Upper lobe of left lung (tissue), 5 donors: ENCODE results near the gene PPARA.

DNA sequence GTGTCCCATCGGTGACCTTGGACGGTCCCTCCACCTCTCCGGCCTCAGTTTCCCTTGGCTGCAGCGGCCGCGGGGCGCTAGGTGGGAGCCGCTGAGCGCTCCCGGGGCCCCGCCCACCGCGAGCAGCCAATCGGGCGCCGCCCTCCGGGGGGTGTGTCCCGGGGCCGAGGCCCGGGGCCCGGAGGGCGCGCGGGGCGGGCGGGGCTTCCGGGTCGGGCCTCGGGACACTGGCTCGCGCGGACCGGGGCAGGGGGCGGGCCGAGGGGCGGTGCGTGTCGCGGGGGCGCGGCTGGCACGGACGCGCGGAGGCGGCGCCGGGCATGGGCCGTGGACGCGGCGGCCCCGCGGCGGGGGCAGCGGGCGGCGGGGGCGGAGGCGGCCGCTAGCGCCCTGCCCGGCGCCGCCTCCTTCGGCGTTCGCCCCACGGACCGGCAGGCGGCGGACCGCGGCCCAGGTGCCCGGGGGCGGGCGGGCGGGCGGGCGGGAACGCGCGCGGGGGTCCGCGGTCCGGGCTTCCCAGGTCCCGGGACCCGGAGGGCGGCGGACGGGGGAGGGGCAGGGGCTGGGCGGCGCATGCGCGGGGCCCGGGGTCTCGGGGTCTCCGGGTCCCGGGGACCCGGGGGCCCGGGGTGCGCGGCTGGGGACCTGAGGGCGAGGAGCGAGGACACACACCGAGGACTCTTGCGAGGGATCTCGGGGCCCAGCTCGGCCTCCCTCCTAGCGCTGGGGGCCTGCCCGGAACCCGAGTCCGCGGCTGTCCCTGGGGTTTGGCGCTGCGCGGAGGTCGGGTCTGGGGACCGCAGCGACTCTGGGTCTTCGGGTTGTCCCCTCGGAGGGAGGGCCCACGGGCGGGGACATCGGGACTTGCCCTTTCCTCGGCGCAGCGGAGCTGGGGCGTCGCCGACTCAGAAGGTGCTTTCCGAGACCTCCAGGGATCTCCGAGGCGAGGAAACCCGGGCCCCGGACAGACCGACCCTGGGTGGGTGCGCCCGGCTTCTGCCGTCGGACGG is at the start of gene PPARA:
PPARA (plus strand) TSS at position 328 of the 1,010 bp plus-strand sequence.
- PRO-cap, 2 experiments, result peak in 2 of 2 experiments; most common plus-strand start position 321 of the sequence (in 2); most common minus-strand start position 117 of the sequence (in 1)
- RAMPAGE, long total RNA, 4 experiments, result start-site peak on the plus strand in 3 of 4 experiments, centred at positions 400 to 674 of the sequence, 8 to 19 reads per replicate

GRCh38 chr22:46172867-46173463 is 22.6 kb downstream of the PPARA start:
- PRO-cap, 2 experiments, result no peak in any of the 2 experiments
- RAMPAGE, long total RNA, 4 experiments, result no peak in any of the 4 experiments

DNA sequence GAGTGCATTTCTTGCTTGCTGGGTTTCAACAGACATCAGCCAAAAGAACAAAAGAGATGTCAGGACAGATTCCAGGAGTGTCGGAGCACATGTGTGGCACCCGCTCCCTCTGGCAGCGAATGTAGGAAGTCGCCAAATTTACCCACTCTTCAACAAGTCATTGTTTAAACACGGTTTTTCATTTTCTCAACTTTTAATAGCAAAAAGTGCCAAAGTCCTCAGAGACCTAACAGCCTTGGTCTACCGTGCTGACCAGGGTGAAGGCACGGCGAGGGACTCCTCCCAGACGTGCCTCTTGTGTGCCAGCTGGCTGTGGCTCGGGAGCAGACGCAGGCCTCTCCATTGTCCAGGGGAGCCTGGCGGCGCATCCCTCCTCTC is 11.7 kb downstream of the CDPF1 start:
- PRO-cap, 2 experiments, result no peak in any of the 2 experiments
- RAMPAGE, long total RNA, 4 experiments, result no peak in any of the 4 experiments

DNA sequence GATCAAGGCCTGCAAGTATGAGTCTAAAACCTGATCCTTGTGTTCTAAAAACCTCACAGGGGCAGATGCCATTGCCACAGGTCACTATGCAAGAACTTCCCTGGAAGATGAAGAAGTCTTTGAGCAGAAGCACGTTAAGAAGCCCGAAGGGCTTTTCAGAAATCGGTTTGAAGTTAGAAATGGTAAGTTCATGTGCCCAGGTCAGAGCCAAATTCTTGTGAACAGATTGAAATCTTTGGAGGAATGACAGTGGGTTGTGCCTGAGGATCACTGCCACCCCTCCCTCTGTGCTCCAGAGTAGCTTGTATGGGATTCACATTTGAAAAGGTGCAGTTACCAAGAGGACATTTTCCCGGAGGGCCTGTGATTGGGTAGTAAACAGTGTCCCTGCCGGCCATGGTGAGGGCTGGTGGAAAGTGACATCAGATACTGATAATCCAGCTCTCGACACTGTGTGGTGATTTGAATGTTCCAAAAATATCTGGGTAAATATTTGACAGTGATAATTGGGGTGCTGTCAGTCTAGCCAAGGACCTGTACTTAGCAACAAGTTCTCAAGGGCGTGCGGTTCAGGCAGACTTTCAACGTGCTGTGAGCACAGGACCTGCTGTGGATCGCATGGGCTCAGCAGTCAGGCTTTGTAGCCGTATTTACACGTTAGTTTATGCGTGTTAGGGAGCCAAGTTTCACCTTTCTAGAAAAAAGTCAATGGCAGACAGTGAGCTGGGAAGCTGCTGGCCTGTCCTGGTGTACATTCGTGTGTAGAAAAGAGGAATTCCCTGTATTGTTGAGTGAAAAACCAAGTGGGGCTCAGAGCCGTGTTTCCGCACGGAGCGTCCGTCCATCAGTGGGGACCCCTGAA is 11.1 kb downstream of the TRMU start:
- PRO-cap, 2 experiments, result no peak in any of the 2 experiments
- RAMPAGE, long total RNA, 4 experiments, result no peak in any of the 4 experiments

DNA sequence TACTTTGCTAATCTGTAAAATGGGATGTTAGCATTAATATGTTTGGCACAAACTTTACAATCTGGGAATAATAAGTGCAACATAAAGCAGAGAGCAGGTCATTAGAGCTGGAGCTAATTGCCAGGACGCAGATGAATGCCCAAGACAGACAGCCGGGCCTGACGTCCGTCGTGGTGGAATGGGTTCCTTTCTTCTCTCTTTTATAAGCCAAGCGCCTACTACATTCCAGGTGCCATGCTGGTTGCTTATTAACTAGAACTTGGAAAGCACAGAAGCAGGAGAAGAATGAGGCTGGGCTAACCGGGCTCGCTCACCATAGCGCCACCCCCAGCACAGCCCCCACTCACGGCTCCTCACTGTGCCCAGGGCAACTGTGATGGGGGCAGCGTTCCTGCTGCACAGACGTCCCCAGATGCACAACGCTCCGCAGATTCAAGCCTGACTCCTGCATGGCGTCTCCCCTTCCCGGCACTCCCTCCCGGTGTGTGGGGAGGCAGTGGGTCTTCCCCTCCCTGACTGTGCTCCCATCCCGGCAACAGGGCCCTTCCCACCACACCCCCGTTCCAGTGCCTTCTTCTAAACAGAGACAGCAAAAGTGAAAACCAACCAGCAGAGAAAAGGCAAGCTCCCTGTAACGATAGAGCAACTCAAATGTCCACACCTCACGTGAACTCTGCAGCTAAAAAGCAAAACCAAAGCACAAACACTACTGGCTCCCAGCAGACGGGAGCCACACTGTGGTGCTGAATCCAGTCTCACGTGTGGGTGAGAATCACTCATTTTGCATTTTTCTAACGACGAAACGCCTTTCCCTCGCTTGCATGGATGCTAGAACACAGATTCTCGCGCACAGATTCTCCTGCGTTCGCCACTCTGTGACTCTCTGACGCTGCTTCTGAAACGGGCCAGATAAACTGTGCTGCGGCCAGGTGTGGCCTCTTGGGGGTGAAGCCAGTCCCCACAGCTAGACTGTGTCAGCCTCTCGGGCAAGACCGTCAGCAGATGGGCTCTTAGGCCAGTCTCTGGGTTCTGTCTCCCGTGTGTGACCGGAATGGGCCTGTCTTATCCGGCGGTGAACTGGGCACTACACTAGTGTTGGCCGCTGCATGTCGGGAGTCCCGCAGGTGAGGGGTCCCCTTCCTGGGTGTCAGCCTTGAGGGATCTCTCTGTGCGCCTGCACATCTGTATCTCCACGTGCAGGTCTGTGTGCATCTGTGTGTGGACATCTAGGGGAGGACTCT is 44.3 kb downstream of the TRMU start:
- PRO-cap, 2 experiments, result peak in 1 of 2 experiments; most common minus-strand start position 175 of the sequence (in 1)
- RAMPAGE, long total RNA, 4 experiments, result no peak in any of the 4 experiments

- PRO-cap, 2 experiments, result no peak in any of the 2 experiments
- RAMPAGE, long total RNA, 4 experiments, result no peak in any of the 4 experiments
Observed at GRCh38 chr22:46390923-46391482, 55.5 kb downstream of the TRMU start.

DNA sequence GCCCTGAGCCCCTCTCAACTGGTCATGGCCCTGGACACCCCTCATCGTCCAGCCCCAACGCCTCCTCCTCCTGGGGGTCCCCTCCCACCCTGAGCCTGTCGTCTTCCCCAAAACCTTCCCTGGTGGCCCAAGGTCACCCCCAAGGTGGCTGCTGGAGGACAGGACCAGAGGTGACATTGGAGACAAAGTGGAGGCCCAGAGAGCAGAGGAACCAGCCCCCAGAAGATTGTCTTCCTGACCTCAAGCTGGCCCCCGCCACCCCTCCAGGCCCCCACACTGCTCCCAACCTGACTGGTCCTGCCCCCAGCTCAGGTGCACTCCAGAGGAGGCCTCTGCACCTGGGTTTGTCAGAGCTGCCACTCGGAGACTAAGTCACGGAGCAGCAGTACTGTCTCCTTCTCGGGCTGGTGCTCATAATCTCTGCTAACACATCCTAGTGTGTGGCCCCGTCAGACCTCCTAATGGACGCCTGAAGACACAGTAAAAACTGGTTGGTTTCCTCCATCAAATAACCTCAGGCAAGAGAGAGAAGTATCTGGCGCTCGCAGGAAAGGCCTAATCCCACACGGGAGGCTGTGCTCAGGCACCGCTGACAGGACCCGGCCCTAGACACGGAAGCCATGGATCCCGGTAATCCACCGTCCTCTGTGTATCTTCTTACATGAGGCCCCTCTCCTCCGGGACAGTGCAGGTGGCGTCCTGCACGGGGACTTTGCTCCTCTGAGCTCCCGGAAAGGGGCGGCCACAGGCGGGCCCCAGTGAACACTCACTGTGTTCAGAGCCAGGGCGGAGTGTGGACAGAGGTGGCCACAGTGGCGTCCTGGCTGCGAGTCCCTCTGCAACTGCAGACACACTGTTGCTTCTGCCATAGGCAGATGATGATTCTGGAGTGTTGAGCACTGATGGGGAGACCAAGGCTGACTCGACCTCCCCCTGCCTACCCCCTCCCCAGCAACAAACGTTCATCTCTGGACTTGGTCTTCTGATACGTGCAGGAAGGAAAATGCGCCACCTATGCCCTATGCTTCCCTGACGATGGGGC is 95.3 kb downstream of the TRMU start:
- PRO-cap, 2 experiments, result no peak in any of the 2 experiments
- RAMPAGE, long total RNA, 4 experiments, result no peak in any of the 4 experiments

GRCh38 chr22:46530588-46531266 is 6.7 kb downstream of the CELSR1 start:
- PRO-cap, 2 experiments, result no peak in any of the 2 experiments
- RAMPAGE, long total RNA, 4 experiments, result no peak in any of the 4 experiments

- PRO-cap, 2 experiments, result no peak in any of the 2 experiments
- RAMPAGE, long total RNA, 4 experiments, result no peak in any of the 4 experiments
Observed at GRCh38 chr22:46536844-46537304, 546 bp downstream of the CELSR1 start.

DNA sequence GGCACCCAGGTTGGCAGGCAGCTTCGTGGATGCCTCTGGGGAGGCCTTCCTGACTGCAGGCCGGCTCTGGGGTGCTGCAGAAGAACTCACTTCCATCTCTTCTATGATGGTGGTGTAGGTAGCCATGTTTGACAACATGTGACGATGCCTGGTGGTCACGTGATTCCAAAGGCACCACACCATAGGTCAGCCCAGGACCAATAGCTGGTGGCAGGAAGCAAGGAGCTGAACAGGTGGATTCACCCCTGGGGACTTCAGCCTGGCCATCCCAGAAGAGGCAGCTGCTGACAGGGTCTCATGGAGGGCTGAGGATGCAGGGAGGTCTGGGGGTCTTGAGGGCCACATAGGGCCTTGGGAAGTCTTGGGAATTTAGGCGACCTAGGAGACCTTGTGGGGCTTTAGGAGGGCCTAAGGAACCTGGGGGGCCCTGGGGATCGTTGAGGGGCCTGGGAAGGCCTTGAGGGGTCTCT is 24.2 kb upstream of the CELSR1 start:
- PRO-cap, 2 experiments, result no peak in any of the 2 experiments
- RAMPAGE, long total RNA, 4 experiments, result no peak in any of the 4 experiments

- PRO-cap, 2 experiments, result no peak in any of the 2 experiments
- RAMPAGE, long total RNA, 4 experiments, result no peak in any of the 4 experiments
Observed at GRCh38 chr22:46587188-46588241, 32.7 kb upstream of the GRAMD4 start.

DNA sequence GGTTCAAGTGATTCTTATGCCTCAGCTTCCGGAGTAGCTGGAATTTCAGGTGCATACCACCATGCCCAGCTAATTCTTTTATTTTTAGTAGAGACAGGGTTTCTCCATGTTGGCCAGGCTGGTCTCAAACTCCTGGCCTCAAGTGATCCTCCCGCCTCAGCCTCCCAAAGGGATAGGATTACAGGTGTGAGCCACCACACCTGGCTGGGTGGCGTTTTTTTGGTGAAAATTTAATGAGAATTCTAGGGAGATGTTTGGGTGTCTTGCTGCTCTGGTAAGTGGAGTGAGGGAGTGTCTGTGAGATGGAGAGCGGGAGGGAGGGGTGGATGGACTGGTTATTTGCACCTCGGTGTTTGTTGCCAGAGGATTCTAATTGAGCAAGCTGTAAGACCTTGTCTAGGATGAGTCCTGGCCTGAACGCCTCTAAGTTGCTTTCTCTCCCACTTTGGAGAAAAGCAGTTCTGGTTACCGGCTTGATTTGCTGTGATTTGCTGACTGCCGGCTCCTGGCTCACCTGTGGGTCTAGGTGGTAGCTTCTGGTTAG is 22.0 kb upstream of the GRAMD4 start:
- PRO-cap, 2 experiments, result no peak in any of the 2 experiments
- RAMPAGE, long total RNA, 4 experiments, result no peak in any of the 4 experiments

DNA sequence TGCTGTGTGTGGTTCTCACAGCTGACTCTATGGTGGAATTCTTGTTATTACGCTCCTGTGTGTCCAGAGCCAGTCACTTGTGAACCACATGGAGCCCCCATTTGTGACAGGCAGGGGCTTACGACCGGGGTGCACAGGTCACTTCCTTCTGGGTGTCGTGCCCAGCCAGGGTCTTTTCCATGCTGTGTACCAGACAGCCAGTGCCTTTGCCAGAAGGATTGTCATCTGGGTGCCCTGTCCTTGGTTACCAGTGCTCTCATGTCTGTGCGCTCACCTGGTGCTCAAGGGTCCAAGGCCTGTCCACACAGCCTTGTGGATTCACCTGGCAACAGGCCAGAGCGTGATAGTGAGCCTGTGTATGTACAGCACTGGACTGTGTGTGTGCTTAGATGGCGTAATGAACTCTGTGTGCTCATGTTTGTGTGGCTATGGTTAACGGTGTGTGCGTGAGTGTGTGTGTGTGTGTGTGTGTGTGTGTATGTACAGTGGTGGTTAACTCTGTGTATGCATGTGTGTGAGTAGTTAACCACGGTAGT is 18.6 kb downstream of the GRAMD4 start:
- PRO-cap, 2 experiments, result no peak in any of the 2 experiments
- RAMPAGE, long total RNA, 4 experiments, result no peak in any of the 4 experiments

GRCh38 chr22:46655950-46656623 is 35.9 kb downstream of the GRAMD4 start:
- PRO-cap, 2 experiments, result no peak in any of the 2 experiments
- RAMPAGE, long total RNA, 4 experiments, result no peak in any of the 4 experiments

GRCh38 chr22:46665159-46665888 is 45.1 kb downstream of the GRAMD4 start:
- PRO-cap, 2 experiments, result no peak in any of the 2 experiments
- RAMPAGE, long total RNA, 4 experiments, result no peak in any of the 4 experiments

DNA sequence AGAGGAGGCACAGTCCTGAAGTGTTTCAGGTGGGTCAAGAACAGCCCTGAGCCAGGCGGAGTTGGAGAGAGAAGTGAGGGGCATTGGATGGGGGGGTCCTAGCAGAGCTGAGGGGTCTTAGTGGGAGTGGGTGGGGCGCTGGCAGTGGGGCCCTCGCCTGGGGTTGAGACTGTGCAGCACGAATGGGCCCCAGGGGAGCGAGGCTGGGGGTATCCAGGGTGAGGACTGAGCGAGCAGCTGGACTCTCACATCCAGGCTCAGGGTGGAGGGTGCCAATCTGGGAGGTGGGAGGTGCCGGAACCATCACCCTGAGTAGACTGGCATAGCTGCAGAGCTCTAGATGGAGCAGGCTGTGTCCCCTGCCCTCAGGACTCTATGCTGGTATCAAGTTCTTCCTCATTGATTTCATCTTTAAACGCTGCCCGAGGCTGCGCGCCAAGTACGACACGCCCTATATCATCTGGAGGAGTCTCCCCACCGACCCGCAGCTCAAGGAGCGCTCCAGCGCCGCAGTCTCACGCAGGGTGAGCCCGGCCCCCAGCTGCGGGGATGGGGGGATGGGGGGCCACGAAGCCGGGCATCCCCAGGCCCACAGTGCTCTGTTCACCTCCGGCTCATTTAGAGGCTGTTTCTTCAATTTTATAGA is 52.4 kb downstream of the GRAMD4 start:
- PRO-cap, 2 experiments, result no peak in any of the 2 experiments
- RAMPAGE, long total RNA, 4 experiments, result start-site peak on the plus strand in 1 of 4 experiments, centred at position 209 of the sequence, 24 reads per replicate

DNA sequence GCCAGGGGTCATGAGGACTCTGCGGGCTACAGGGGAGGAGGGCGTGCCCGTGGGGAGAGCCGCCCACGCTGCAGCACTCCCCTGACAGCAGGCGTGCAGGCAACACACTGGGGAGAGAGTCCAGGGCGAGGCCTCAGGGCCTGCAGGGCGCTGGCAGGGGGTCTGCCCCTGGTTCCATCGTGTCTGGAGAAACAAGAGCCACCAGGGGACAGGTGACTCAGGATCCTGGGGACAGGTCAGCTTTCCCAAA is 53.7 kb downstream of the GRAMD4 start:
- PRO-cap, 2 experiments, result peak in 1 of 2 experiments; most common plus-strand start position 113 of the sequence (in 1)
- RAMPAGE, long total RNA, 4 experiments, result no peak in any of the 4 experiments

- PRO-cap, 2 experiments, result no peak in any of the 2 experiments
- RAMPAGE, long total RNA, 4 experiments, result no peak in any of the 4 experiments
Observed at GRCh38 chr22:46677157-46677586, 57.0 kb downstream of the GRAMD4 start.

GRCh38 chr22:46684489-46685106 is 53.5 kb downstream of the CERK start:
- PRO-cap, 2 experiments, result no peak in any of the 2 experiments
- RAMPAGE, long total RNA, 4 experiments, result no peak in any of the 4 experiments

DNA sequence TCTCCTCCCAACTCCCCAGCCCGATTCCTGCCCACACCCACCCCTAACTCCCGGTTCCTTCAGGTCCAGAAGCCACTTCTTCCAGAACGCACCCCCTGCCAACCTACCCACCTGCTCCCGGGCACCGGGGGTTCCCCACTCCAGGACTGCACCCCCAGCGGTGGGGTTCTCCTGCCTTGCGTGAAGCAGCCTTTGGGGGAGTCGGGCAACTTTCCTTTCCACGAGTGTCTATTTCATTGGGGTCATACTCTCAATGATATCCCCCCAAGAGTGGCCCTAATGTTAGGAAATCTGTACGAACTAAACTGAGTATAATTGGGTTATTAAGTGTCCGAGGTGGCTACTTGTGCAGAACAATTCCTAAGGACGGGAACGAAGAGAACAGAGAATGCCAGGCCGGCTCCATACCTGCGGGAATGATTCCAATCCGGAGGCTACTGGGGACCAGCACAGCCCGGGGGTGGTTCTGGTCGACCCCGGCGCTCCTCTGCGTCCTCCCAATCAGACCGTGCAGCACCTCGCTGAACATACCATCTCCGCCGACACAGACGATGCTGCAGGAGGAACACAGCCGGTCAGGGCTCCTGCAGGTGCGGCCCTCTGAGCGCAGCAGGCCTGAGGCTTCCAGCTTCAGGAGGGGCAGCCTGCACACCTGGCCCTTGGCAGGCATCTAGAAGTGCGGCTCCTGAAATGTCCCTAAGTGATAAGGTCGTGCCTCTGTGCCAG is 30.5 kb downstream of the CERK start:
- PRO-cap, 2 experiments, result no peak in any of the 2 experiments
- RAMPAGE, long total RNA, 4 experiments, result start-site peak on the minus strand in 2 of 4 experiments, centred at positions 317 to 444 of the sequence, 14 to 16 reads per replicate